Esophagus muscularis mucosa (tissue), 4 donors: ENCODE data around the gene ZNF746.

GRCh38 chr7:148772463-148773034 lies 73.8 kb downstream of the CUL1 start:
- PRO-cap, result no peak
- RAMPAGE, long total RNA, 4 experiments, result no peak in any of the 4 experiments

- PRO-cap, result no peak
- RAMPAGE, long total RNA, 4 experiments, result no peak in any of the 4 experiments
Measured at GRCh38 chr7:148954774-148955317, 70.8 kb upstream of the EZH2 start.

GRCh38 chr7:148966672-148967105 lies 61.6 kb downstream of the PDIA4 start:
- PRO-cap, result no peak
- RAMPAGE, long total RNA, 4 experiments, result no peak in any of the 4 experiments

- PRO-cap, result no peak
- RAMPAGE, long total RNA, 4 experiments, result no peak in any of the 4 experiments
Measured at GRCh38 chr7:149026820-149027415, 1.4 kb downstream of the PDIA4 start.

DNA sequence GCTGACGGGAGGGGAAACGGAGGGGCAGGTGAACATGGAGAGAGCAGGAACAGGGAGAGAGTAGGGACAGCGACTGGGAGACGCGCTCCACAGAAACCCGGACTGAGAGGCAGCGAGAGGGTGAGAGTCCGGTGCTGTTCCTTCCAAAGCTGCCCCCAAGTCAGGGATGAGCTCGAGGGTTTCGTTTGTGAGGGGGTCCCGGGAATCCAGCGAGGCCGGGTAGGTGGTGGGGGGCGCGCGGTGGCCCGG lies 336 bp upstream of the ZNF425 start:
- PRO-cap, result no peak
- RAMPAGE, long total RNA, 4 experiments, result no peak in any of the 4 experiments

- PRO-cap, result no peak
- RAMPAGE, long total RNA, 4 experiments, result no peak in any of the 4 experiments
Measured at GRCh38 chr7:149196691-149197111, 1.4 kb downstream of the ZNF282 start.

- PRO-cap, result no peak
- RAMPAGE, long total RNA, 4 experiments, result no peak in any of the 4 experiments
Measured at GRCh38 chr7:149205610-149206494, 10.5 kb downstream of the ZNF282 start.

DNA sequence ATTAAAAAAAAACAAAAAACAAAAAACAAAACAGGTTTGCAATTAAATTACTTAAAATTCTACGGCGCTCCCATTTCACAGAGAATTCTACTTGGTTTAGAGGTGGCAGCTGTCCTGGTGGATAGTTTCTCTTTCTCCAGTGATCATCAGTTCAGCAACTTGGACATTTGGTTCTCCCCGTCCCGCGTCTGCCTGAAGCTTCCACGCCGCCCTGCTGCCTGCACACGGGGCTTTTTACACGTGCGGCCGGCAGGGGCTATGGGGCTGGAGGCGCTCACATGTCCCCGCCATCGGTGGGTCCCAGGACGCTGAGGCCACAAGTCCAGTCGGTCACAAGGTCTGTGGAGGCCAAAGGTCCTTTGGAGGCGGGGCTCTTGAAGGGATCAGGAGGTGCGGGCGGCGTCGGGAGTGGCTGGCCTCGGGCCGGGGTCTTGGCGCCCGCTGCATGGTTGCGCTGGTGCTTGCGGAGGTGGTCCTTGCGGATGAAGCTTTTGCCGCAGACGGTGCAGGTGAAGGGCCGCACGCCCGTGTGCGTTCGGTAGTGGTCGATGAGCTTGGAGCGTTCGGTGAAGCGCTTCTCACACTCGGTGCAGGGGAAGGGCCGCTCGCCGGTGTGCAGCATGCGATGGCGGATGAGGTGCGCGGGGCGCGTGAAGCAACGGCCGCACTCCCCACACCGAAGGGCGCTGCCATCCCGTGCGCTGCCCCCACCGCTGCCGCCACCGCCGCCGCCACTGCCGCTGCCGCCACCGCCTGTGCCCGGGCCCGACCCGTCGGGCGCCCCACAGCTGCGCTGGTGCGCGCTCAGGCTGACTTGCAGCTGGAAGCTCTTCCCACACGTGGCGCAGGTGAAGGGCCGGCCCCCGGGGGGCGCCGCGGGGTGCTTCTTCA lies 13.5 kb upstream of the ZNF777 start:
- PRO-cap, result no peak
- RAMPAGE, long total RNA, 4 experiments, result no peak in any of the 4 experiments

GRCh38 chr7:149497400-149498388 lies at the start of gene ZNF746:
TSS of gene ZNF746 (minus strand) at chr7:149497809.
- PRO-cap, result bidirectional peak, plus-strand start at chr7:149497884, minus-strand start at chr7:149497770
- RAMPAGE, long total RNA, 4 experiments, result no peak in any of the 4 experiments

DNA sequence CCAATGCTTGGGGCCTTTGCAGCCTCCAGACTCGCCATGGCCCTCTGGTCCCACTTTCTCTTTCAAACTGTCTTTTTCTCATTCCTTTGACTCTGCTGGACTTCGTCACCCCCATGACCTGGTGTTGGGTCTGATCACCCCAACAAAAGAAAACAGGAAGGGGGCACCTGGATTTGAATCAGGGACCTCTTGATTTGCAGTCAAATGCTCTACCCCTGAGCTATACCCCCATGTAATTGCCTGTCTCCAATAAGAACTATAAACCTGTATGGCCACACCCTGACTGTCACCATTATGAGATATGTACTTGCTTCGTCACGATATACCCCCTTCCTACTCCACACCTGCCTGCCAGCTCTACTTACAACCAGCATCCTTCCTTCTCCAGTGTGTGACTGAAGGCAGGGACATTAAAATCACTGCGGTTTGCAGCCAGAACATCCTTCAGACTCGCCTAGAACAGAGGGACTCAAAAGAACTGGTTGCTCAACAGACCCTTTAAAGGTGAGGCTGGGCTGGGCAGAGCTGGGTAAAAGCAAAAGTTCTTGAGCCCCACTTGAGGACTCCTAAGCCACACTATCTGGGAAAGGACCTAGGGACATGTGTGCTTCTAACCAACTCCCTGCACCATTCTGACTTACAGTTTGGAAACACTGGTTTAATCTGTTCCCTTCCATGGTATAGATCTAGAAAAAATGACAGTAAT lies 101.7 kb upstream of the KRBA1 start:
- PRO-cap, result no peak
- RAMPAGE, long total RNA, 4 experiments, result no peak in any of the 4 experiments

GRCh38 chr7:149774157-149774666 lies 824 bp upstream of the ZNF467 start:
- PRO-cap, result no peak
- RAMPAGE, long total RNA, 4 experiments, result no peak in any of the 4 experiments

- PRO-cap, result no peak
- RAMPAGE, long total RNA, 4 experiments, result no peak in any of the 4 experiments
Measured at GRCh38 chr7:149775985-149776970, 2.9 kb upstream of the ZNF467 start.

GRCh38 chr7:149844172-149844927 lies 6.2 kb downstream of the ZNF862 start:
- PRO-cap, result no peak
- RAMPAGE, long total RNA, 4 experiments, result no peak in any of the 4 experiments

DNA sequence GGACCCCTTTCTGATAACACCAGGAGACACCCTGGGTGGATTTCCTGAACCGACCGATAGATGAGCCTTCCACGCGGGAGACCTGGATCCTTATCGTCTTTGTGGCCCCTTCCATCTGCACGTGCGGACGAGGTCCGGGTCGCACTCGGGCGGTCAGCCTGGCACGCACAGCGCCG lies 455 bp upstream of the LRRC61 start:
- PRO-cap, result no peak
- RAMPAGE, long total RNA, 4 experiments, result no peak in any of the 4 experiments

DNA sequence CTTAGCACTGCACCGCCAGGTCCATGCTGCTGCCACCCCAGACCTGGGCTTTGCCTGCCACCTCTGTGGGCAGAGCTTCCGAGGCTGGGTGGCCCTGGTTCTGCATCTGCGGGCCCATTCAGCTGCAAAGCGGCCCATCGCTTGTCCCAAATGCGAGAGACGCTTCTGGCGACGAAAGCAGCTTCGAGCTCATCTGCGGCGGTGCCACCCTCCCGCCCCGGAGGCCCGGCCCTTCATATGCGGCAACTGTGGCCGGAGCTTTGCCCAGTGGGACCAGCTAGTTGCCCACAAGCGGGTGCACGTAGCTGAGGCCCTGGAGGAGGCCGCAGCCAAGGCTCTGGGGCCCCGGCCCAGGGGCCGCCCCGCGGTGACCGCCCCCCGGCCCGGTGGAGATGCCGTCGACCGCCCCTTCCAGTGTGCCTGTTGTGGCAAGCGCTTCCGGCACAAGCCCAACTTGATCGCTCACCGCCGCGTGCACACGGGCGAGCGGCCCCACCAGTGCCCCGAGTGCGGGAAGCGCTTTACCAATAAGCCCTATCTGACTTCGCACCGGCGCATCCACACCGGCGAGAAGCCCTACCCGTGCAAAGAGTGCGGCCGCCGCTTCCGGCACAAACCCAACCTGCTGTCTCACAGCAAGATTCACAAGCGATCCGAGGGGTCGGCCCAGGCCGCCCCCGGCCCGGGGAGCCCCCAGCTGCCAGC lies 3.1 kb downstream of the REPIN1 start:
- PRO-cap, result no peak
- RAMPAGE, long total RNA, 4 experiments, result no peak in any of the 4 experiments

GRCh38 chr7:150372243-150372984 lies 3.8 kb downstream of the REPIN1 start:
- PRO-cap, result no peak
- RAMPAGE, long total RNA, 4 experiments, result no peak in any of the 4 experiments

DNA sequence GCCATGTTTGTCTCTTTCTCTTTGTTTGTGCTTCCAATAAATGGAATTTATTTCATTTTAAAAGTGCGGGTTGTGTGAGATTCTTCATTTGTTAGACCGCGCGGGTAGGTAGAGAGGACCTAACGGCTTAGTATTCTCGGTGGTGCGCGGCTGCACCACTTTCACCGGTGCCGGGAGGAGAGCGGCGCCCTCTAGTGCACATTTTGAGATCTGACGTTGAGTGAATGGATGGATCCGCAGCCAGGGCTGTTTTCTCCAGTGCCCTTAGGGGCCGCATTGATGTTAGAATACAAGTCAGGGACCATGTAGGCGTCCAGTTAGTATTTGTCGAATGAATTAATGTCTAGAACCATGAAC lies 15.5 kb downstream of the ENSG00000284691 start:
- PRO-cap, result no peak
- RAMPAGE, long total RNA, 4 experiments, result no peak in any of the 4 experiments

- PRO-cap, result unidirectional peak, minus-strand start at chr7:150481680
- RAMPAGE, long total RNA, 4 experiments, result no peak in any of the 4 experiments
Measured at GRCh38 chr7:150481533-150481988, 31.1 kb downstream of the GIMAP8 start.

- PRO-cap, result no peak
- RAMPAGE, long total RNA, 4 experiments, result no peak in any of the 4 experiments
Measured at GRCh38 chr7:150483939-150484654, 30.6 kb upstream of the GIMAP7 start.

DNA sequence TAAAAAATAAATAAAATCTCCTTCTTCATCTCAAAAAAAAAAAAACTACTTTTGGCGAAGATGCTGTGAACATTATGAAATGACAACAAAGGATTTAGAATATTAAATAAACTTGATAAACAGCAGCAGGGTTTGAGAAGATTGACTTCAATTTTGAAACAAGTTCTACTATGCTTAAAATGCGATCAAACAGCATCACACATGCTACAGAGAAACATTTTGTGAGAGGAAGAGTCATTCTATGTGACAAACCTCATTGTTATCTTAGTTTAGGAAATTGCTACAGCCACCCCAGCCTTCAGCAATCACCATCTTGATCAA lies 7.2 kb upstream of the GIMAP7 start:
- PRO-cap, result no peak
- RAMPAGE, long total RNA, 4 experiments, result no peak in any of the 4 experiments